ENCODE data around the genes COPB2 and RBP2.

GRCh38 chr3:136144931-136146090 is 50.8 kb downstream of the MSL2 start:
- PRO-cap, result no peak
- RAMPAGE, long total RNA, 2 experiments, result no peak in any of the 2 experiments

DNA sequence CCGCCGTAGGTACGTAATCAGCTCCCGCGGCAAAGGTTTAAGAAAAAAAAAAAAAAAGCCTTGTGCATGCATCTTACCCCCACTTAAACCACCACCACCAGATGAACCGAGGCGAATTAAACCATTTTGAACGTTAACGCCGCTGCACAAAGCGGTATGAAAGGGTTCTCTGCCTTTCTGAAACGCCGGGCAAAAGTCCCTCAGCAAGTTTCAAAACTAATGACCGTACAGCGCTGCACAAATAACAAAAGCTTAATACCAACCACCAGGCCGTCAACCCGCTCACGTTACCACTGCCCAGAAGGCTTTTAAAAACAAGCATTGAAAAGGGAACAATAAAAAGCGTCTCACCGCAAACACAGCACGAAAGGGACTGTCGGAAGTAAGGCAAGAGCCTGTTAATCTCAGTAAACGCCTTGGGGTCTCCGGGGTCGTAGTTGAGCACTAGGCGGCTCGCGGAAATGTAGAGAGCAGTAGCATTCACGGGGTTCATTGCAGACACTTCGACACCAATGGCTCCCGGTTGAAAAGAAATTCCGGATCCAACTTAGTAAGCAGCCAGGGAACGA is 1.4 kb downstream of the MSL2 start:
- PRO-cap, result no peak
- RAMPAGE, long total RNA, 2 experiments, result no peak in any of the 2 experiments

DNA sequence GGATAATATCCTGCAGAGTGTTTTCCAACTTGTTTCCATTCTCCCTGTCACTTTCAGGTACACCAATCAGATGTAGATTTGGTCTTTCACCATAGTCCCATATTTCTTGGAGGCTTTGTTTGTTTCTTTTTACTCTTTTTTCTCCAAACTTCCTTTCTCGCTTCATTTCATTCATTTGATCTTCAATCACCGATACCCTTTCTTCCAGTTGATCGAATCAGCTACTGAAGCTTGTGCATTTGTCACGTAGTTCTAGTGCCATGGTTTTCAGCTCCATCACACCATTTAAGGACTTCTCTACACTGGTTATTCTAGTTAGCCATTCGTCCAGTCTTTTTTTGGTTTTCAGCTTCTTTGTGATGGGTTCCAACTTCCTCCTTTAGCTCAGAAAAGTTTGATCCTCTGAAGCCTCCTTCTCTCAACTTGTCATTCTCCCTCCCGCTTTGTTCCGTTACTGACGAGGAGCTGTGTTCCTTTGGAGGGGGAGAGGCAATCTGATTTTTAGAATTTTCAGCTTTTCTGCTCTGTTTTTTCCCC is 224.9 kb downstream of the STAG1 start:
- PRO-cap, result no peak
- RAMPAGE, long total RNA, 2 experiments, result no peak in any of the 2 experiments

DNA sequence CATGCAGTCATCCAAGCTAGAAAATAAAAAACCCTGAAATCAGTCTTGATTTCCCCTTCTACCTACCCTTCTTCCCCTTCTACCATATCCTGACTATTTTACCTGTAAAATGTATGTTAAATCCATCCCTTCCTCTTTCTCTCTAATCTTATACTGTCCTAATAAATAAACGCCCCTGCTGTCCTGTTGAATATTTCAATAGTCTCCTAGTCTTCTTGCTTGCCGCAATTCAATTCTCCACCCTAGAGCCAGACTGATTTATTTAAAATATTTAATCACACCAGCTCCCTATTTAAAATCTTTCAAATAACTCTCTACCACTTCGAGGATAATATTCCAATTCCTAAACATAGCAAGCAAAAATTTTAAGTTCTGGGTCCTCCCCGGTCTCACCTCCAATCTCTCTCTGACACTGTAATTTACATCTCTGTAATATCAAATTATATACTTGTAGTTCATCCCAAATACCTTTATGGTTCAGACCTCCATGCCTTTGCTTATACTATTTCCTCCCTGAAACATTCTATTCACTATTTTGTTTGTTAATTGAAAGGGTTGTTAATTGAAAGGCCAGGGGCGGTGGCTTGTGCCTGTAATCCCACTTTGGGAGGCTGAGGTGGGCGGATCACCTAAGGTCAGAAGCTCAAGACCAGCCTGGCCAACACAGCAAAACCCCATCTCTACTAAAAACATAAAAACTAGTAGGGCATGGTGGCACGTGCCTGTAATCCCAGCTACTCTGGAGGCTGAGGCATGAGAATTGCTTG is 103.4 kb downstream of the STAG1 start:
- PRO-cap, result no peak
- RAMPAGE, long total RNA, 2 experiments, result start-site peak on the minus strand in 1 of 2 experiments, centred at position 365 of the sequence, 7 reads per replicate

DNA sequence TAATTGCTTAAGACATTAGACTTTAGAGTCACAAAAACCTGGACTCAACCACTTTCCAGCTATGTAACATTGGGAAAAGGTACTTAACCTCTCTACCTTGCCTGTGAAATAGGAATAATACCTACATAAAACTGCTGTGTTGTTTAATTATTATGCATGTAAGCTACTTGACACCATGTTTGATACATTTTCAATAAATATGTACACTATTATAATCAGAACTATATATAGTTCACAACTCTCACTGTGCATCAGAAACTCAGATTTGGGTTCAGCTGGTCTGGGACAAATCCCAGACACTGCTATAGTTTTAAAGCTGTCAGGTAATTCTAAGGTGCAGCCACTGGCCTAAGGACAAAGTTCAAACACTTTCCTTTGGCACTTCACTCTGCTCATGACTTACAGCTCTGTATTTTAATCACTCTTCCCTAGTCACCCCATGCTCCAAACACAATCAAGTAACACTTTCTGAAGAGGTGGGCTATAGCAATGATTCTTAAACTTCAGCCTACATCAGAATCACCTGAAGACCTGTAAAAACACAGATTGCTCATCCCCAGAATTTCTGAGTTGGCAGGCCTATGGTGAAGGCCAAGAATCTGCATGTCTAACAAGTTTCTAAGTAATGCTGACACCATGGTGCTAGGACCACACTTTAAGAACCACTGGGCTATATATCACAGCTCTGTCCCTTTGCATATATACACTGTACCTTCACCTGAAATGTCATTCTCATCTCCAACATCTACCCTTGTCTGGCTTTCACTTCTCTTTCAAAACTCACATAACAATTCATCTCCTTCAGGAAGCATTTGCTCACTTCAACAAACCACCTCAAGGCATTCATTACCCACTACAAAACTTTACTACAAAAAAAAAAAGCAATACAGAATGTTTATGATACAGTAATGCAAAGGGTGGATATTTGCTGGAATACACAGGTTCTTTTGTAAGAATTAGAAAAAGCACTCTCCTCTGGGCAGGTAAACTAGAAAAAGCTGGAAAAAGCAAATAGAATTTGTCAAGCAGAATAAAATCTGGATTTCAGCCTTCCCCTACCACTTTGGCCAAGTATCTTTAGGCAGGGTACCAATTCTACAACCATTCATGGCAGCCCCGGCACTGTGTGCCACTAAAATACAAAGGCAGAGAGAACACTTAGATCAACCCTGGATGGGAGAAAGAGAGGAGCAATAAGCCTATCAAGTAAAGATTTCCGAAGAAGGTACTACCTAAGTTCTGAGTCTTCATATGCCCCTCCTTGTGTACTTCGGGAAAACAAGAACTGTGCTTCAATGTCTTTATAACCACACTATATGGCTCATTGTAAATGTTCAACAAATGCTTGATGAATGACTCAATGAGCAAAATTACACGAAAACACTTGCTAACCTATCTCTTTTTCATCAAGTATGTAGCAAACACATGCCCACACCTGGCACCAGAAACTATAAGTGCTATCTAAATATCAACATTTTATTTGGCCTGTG is 21.3 kb downstream of the STAG1 start:
- PRO-cap, result no peak
- RAMPAGE, long total RNA, 2 experiments, result start-site peak on the minus strand in 1 of 2 experiments, centred at position 908 of the sequence, 30 reads per replicate

DNA sequence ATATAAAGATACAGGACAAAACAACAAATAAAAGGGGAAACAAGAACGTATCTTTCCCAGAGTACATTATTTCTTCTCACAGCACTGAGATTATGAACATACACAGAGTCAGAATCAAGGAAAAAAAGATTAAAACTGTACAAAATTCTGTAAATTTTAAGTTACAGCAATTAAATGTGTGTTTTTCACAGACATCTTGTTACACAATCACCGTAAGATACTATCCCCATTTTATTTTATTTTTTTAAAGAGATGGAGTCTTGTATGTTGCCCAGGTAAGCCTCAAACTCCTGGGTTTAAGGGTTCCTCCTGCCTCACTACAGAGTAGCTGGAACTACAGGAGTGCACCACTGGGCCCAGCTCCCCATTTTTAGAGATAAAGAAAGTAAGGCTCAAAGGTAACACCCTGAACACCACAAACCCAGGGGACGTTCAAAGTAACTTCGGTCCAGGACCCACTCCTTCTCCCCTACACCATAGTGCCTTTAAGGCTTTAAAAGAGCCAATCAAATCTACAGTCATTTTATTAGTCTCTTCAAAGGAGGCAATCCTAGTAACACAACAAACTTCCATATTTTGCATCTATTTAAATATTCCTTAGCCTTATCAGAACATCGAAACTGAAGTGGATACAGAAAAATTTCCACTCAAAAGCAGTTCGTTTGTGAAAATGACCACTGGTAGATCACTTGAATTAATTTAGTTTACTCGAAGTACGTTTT is 2.1 kb downstream of the STAG1 start:
- PRO-cap, result no peak
- RAMPAGE, long total RNA, 2 experiments, result no peak in any of the 2 experiments

- PRO-cap, result no peak
- RAMPAGE, long total RNA, 2 experiments, result no peak in any of the 2 experiments
Measured at GRCh38 chr3:136984718-136985341, 27.0 kb downstream of the IL20RB start.

GRCh38 chr3:137009933-137010448 is 52.2 kb downstream of the IL20RB start:
- PRO-cap, result no peak
- RAMPAGE, long total RNA, 2 experiments, result no peak in any of the 2 experiments

DNA sequence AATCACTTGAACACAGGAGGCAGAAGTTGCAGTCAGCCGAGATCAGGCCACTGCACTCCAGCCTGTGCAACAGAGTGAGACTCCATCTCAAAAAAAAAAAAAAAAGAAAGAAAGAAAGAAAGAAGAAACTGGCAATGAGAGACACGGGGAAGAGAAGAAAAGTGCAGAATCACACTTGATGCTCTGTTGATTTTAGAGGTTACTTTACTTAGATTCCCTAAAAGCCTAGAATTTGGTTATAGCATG is 43.4 kb downstream of the CLDN18 start:
- PRO-cap, result no peak
- RAMPAGE, long total RNA, 2 experiments, result no peak in any of the 2 experiments

GRCh38 chr3:138125416-138126010 is 6.7 kb downstream of the A4GNT start:
- PRO-cap, result no peak
- RAMPAGE, long total RNA, 2 experiments, result no peak in any of the 2 experiments

GRCh38 chr3:138402503-138403397 is 31.7 kb upstream of the ESYT3 start:
- PRO-cap, result no peak
- RAMPAGE, long total RNA, 2 experiments, result no peak in any of the 2 experiments

- PRO-cap, result no peak
- RAMPAGE, long total RNA, 2 experiments, result no peak in any of the 2 experiments
Measured at GRCh38 chr3:138823706-138824570, 10.8 kb downstream of the PIK3CB start.

- PRO-cap, result unidirectional peak, plus-strand start at chr3:138834023
- RAMPAGE, long total RNA, 2 experiments, result no peak in any of the 2 experiments
Measured at GRCh38 chr3:138833594-138834158, 1.1 kb downstream of the PIK3CB start.

- PRO-cap, result no peak
- RAMPAGE, long total RNA, 2 experiments, result no peak in any of the 2 experiments
Measured at GRCh38 chr3:138845031-138845550, 10.4 kb upstream of the PIK3CB start.

- PRO-cap, result no peak
- RAMPAGE, long total RNA, 2 experiments, result no peak in any of the 2 experiments
Measured at GRCh38 chr3:138936646-138937232, 10.2 kb downstream of the FOXL2 start.

GRCh38 chr3:139357050-139358234 is 13.6 kb downstream of the MRPS22 start:
- PRO-cap, result no peak
- RAMPAGE, long total RNA, 2 experiments, result no peak in any of the 2 experiments

DNA sequence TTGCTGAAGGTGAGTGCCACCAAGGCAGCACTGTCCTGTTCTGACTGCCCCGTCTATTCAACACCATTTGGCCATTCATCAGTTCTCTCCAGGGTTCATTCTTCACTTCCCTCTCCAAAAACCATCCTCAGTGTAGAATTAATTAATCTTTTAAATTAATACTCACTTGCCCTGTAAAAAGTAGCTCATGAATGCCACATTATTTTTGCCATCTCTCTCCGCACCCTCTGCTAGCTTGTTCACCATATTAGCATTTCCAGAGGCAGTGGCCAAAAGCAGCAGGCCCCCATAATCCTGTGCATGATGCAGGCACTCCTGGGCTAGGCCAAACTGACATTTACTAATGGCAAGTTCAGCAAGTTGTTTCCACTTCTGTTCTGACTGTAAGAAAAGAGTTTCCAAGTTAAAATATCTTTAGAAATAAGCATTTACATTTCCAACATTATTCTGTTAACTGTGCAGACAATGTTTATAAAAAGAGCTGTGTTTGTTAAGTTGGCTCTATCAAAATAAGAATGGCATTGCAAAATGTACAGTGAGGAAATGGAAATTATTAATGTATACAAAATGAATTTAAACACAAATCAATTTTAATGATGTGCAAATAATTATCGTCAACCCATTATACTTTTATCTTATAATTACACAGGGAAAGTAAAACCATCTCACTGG is 17.2 kb downstream of the MRPS22 start:
- PRO-cap, result no peak
- RAMPAGE, long total RNA, 2 experiments, result no peak in any of the 2 experiments

DNA sequence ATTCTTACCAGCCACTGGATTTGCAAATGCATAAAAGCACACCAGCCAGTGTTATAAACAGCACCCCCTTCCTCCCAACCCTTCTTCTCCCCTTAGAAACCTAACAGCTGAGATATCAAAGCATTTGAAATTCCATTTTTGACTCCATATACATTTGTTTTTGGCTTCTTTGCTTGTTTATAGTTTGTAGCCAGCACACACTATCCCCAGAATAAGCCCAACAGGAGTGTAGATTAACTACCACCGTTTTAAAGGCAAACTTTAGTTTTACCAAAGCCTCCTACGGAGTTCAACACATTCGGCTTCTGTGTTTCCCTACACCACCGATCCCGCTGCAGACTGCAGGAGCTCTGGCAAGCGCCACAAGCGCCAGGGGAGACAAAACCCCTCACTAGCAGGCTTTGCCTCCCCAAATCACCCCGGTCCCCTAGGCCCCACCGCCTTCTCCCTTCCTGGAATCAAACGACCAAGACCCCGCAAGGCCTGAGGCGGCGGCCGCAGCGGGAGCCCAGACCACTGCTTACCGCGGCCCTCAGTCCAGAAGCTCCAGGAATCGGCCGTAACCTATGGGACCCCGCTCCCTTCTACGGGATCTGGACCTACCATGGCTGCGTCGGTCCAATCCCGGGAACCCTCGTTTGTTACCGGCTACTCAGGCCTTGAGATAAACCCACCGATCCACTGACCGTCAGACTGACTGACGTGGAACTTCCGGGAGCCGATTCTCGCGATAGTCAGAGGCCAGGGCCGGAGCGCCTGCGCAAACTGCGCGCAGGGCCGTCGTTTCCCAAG is at the start of gene COPB2:
COPB2 (minus strand) TSS at position 703 of the 792 bp plus-strand sequence.
- PRO-cap, result unidirectional peak, minus-strand start at position 352 of the sequence; bidirectional peak, plus-strand start outside the sequence, minus-strand start at position 640 of the sequence
- RAMPAGE, long total RNA, 2 experiments, result start-site peak on the minus strand in 2 of 2 experiments, centred at positions 672 to 676 of the sequence, 111 to 469 reads per replicate

DNA sequence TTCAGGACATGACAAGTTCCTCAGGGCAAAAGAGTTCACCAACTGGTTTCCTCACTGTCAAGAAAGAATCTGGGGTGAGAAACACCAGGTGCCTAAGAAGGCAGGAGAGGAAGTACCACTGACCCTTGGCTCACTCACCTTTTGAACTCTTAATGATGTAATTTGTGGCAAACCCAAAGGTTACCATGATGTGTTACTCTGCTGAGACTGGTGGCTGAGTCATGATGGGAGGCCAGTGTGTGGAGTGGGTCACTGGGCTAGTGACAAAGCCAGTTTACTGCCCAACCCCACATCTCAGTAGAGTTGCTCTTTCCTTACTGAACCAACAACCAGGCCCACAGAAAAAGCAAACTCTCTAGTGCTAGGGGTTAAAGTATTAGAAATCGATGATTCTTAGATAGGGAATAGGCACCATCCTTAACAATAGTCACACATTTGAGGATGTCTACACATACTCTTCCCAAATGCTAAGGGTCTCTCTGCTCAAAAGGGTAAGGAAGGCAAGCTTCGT is 3.2 kb downstream of the RBP2 start:
- PRO-cap, result no peak
- RAMPAGE, long total RNA, 2 experiments, result no peak in any of the 2 experiments

DNA sequence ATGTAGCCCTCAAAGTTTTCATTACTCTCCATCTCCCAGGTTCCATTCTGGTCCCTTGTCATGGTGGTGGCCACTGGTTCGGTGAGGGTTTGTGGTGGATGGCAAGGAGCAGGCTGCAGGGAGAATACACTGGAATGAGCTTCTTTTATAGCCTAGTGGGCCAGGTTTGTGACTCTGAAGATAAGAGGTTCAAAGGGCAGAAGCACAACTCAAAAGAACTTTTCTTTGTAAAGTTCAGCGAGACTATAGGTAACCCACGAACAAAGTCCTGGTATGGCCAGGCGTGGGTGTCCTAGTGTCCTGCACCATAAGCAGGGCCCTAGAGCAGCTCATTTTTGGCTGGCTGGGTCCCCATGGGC is at the start of gene RBP2:
RBP2 (minus strand) TSS at position 119 of the 359 bp plus-strand sequence.
- PRO-cap, result no peak
- RAMPAGE, long total RNA, 2 experiments, result no peak in any of the 2 experiments